Epithelial cell of esophagus (primary cell): ENCODE data around the gene ASCL2.

GRCh38 chr11:1892596-1893289, 1.0 kb upstream of the PRR33 start:
- RRBS: no CpG with 5 or more reads among the region's 7 CpGs

DNA sequence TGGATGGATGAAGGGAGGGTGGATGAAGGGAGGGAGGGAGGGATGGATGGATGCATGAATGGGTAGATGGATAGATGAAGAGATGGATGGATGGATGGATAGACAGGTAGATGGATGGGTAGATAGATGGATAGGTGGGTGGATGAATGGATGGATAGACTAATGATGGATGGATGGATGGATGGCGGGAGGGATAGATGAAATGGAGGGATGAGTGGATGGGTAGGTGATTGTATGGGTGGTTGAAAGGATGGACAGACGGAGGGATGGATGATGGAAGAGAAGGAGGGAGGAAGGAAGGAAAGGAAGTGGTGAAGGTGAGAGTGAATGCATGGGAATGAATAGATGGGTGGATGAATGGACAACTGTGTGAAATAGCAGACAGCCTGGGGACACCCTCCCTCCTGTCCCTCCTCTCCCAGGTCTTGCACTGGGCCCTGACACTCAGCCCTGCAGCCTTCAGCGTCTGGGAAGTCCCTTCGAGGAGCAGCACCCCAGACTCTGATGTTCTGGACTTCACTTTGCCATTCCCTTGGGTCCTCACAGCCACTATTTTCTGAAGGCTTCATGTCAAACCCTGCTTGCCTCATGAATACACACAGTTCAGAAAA, 3.6 kb upstream of the TNNT3 start:
- RRBS: no CpG with 5 or more reads among the region's 4 CpGs

- RRBS: no CpG with 5 or more reads among the region's 5 CpGs
Observed at GRCh38 chr11:2102578-2103011, 36.6 kb downstream of the IGF2 start.

- RRBS: 60% methylated on average over 3 of the region's 6 CpGs
Observed at GRCh38 chr11:2161361-2161807, 375 bp upstream of the INS start.

DNA sequence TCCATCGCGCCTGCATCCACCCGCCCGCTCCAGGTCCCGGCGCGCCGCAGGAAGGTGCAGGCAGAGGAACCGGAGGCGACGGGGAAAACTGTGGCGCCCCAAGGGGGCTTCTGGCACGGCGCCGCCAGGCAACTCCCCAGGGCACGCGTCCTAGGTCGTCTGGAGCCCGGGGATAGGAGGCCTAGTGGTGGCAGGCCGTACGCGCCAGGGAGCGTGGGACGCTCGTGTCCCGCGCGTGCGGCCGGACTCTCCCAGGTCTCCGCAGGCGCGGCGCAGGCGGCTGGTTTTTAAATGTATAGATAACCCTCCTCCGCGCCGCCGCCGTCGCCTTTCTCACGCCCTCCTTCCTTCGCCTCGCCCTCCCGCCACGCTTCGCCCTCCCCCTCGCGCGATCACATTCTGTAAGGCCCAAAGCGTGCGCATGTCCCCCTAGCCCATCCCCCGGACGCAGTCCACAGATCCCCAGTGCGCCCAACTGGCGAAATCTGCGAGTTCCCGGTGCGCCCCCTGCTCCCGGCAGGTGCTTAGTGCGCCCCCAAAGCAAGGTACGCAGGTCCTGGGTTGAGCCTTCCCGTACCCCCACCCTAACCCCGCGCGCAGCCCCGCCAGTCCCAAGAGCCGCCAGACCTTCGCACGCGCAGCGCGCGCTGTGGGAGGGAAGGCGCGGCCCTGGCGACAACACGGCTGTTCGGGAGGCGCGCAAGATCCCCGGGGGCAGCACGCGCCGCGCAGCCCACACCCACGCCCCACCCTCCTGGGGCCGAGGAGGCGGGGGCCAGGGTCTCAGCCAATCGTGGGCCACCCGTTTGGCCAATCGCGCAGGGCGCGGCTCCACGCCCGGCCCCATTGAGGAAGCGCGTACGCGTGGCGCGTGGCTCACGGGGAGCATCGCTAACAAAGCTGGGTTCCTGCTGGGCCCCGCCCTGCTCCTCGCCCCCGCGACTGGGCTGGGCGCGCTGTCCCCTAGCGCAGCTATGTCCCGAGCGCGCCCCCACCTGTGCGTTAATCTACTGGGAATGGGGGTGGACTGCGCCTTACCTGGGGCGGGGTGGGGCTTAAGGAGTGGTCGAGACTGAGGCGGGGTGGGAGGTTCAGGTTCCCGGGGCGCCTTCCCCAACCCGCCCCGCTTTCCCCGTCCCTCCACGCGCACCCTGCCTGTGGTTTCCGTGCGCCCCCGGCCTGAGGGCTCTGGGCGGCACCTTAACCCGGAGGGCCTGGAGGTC, at the start of gene ASCL2:
Gene ASCL2 (minus strand): TSS at position 261 of the 1,223 bp plus-strand sequence.
- RRBS: 3% methylated on average over 34 of the region's 132 CpGs

- RRBS: no CpG with 5 or more reads among the region's 12 CpGs
Observed at GRCh38 chr11:2321043-2321672, 19.3 kb downstream of the TSPAN32 start.

DNA sequence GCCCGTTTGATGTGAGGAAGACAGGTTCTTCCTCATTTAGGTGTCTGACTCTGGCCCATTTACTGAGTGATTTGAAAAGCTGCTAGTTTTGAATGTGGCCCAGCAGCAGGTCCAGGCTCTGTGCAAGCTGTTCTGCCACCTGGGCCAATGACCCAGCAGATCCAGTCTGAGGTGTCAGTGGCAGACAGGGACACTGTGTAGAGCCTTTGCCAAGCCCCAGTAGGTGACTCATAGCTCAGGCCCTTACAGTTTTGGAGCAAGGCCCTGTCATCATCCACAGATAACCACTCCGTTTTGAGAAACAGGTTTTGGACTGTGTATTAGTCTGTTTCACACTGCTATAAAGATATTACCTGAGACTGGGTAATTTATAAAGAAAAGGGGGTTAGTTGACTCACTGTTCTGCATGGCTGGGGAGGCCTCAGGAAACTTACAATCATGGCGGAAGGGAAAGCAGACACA, 23.9 kb downstream of the TSPAN32 start:
- RRBS: no CpG with 5 or more reads among the region's 3 CpGs

- RRBS: no CpG with 5 or more reads among the region's 17 CpGs
Observed at GRCh38 chr11:2375945-2376572, 1.1 kb upstream of the CD81 start.

GRCh38 chr11:2465223-2465614, 20.4 kb downstream of the KCNQ1 start:
- RRBS: no CpG with 5 or more reads among the region's 9 CpGs

- RRBS: 39% methylated on average over 9 of the region's 23 CpGs
Observed at GRCh38 chr11:2526865-2527326, 82.1 kb downstream of the KCNQ1 start.

DNA sequence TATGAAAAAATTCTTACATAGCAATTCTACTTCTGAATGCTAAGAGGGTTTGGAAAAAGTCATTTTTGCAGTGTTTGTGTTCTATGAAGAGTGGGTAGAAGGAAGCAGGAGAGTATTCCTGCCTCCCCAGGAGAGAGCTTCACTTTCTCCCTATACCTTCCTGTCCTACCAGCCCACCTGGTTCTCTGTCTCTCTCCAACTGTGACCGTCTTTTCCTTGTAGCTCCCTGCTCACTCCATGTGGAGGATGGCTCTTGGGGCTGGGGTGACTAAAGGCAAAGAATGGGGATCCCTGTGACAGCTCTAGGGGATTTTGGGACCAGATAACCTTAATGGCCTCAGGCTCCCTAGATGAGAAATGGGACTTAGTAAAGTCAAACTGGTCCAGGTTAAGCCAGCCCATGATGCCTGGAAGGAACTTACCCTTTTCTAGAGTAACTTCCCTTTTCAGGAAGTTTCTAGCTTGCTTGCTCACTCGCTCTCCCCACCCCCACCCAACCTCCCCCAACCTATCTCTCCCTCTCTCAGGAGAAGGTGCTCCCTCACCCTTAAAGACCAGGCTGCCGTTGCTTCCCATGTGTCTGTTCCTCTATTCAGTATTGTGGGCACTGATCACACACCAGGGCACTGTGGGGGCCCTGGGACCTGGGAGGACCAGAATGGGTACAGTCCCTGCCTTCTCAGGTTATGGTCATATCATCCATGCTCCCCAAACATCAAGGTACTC, 204.3 kb downstream of the CDKN1C start:
- RRBS: no CpG with 5 or more reads among the region's 3 CpGs

- RRBS: no CpG with 5 or more reads among the region's 20 CpGs
Observed at GRCh38 chr11:2793841-2794705, 91.5 kb downstream of the CDKN1C start.

DNA sequence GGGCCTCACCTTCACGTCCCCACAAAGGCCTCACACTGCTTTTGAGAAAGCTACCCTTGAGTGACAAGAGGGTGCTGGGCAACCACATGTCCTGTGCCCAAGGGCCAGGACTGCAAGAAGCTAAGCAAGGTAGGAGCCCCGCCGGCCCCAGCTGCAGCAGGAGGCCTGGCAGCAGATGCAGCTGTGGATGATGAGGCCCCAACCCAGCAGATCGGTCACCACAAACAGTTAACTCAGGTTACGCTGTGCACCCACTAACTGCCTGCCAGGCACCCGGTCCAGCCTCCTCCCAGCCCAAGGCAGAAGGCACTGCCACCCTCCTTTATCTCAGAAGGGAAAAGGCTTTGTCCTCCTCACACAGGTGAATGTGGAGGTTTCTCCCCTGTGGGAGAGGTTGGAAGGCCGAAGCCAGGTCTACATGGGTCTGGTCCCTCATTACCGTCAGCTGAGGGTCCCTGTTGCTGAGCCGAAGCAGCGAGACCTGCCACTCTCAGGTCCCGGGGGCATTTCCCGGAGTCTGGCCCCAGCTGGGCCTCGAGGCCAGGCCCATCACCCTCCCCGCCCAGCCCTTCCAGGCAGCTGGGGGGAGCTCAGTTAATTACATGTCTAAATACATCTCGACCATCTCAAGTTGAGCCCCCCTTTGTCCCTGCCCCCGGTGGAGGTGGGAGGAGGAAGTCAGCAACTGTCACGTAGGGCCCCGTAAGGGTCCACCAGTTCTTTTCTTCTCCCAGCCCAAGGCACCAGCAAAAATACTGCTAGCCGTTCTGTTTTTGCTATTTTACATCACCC, 3.8 kb downstream of the CDKN1C start:
- RRBS: no CpG with 5 or more reads among the region's 19 CpGs

GRCh38 chr11:2898330-2899339, 3.4 kb upstream of the SLC22A18 start:
- RRBS: no CpG with 5 or more reads among the region's 17 CpGs

- RRBS: 20% methylated on average over 5 of the region's 55 CpGs
Observed at GRCh38 chr11:2930030-2931146, 1.2 kb upstream of the PHLDA2 start.

- RRBS: no CpG with 5 or more reads among the region's 5 CpGs
Observed at GRCh38 chr11:2963674-2964024, 28.5 kb downstream of the NAP1L4 start.

DNA sequence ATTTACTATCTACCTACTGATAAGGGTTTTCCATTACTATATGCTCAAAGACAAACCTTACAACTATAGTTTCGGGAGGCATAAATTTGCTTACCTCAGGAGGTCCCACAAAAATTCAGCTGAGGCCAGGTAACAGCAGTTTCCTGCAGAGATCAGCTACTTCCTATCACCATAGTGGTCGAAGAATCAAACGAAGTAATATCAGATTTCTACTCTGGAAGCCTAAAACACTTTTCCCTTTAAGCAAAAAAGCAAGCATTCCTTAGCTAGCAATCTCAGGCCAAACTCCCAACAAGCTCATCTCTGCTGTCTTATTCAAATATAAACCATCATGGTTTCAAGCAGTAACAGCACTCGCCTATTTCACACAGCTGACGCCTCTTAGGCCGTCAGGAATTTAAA, 3.1 kb downstream of the NAP1L4 start:
- RRBS: no CpG with 5 or more reads among the region's 6 CpGs

- RRBS: 91% methylated on average over 2 of the region's 22 CpGs
Observed at GRCh38 chr11:3006687-3007541, 14.8 kb upstream of the NAP1L4 start.

DNA sequence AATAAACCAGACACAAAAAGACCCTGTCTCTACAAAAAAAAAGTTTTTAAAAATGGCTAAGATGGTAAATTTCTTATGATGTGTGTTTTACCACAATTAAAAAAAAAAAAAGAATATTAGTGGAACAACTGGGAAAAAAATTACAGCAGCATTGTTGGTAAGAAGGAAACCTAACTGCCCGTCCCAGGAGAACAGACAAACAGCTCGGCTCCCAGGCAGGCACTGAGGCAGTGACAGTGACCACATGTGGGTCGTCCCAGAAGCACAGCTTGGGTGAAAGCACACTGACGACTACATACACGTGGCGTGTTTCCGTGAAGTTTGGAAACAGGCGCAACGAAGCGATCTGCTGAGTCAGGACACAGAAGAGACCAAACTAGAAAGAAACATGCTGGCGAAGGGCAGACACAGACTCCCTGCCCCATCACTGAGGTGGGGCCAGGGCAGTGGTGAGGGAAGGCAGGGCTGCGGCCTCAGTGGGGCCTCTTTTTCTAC, 20.3 kb downstream of the CARS1 start:
- RRBS: no CpG with 5 or more reads among the region's 12 CpGs

GRCh38 chr11:3477503-3478106, 98.7 kb upstream of the ZNF195 start:
- RRBS: no CpG with 5 or more reads among the region's 9 CpGs